A375 (cell line): ENCODE measurements around a stretch of chr20.

DNA sequence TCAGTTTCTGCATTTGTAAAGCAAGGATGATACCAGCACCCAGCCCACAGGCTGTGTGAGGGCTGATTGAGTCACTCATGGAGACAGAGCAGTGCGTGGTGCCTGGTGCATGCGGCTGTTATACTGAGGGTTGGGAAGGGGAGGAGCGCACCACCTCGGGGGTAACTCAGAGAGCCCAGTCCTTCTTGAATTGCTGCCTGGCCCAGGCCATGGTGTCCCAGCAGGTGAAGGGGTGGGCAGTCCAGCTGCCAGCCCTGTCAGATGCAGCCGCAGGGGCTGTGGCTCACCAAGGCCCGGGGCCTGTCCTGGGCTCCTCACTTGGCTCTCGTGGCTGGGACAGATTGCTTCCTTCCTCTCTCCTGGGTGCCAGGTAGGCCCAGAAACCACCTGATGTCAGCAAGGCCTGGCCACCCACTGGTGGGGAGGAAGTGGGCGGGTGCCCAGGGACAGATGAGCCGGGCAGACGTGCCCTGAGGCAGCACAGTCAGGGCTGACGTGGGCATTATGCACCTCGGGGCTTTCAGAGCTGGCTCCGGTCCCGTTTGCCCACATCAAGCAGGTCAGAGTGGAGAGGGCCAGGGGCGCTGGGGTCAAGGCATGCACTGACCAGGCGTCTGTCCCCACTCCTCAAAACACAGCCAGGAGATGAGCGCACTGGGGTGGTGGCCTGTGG is 133.4 kb upstream of the PTPN1 start:
- RAMPAGE, long total RNA: no peak

- RAMPAGE, long total RNA: no peak
Observed at GRCh38 chr20:50390588-50391237, 119.5 kb upstream of the PTPN1 start.

DNA sequence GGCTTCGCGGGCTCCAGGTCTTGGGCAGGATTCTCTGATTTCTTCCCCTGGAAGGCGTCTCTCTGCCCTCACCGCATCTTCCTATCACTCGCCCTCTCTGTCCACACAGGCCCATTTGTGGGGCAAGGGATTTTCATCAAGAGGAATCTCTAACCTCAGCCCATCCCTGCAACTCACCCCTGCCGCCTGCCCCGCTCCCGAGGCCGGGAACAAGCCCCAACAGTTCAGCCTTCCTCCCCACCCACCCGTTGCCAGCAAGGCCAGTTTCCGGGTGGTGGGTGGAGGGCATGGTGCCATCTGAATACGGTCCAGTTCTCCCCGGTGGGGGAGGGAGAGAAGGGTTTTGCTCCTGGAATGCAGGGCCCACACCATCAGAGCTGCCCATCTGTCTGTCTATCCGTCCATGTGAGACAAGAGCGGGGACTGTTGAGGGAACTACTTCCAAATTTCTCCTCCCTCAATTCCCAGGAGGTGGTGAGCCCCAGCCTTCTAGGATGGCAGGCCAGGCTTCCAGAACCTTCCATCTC is 79.5 kb upstream of the PTPN1 start:
- RAMPAGE, long total RNA: no peak

DNA sequence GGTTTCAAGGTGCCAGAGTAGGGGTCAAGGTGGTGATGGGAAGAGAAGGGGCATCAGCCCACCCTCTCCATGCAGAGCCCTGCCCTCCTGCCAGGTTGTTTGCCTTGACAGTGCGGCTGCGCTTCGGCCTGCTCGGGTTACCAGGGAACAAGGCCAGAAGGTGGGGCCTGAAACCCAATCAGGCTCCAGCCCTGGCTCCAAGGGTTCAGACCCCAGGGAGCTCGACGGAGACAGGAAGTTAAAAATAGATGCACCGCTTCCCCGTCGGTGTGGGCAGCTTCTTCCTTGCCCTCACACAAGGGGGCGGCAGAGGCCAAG is 65.4 kb downstream of the RIPOR3 start:
- RAMPAGE, long total RNA: no peak

- RAMPAGE, long total RNA: no peak
Observed at GRCh38 chr20:50727361-50727560, 4.1 kb upstream of the PARD6B start.

DNA sequence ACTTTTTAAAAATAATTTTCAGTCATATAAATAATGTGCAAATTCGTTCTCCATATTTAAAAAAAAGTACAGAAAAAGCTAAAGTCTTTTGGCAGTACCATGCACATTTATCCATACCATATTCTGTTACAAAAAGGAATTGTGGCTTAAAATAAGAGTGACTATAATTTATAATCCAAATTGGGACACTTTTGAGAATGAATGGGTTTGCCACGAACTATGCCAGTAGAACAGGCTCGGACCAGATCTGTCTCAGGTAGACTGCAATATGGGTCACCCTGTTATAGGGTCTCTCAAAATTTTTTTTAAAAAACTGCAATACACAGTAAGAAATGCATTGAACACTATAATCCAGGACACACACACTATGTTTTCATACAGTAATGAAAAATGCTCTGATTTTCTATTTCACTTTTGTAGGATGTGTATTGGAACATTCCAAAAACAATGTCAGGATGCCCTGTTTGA is 24.9 kb downstream of the PARD6B start:
- RAMPAGE, long total RNA: no peak

DNA sequence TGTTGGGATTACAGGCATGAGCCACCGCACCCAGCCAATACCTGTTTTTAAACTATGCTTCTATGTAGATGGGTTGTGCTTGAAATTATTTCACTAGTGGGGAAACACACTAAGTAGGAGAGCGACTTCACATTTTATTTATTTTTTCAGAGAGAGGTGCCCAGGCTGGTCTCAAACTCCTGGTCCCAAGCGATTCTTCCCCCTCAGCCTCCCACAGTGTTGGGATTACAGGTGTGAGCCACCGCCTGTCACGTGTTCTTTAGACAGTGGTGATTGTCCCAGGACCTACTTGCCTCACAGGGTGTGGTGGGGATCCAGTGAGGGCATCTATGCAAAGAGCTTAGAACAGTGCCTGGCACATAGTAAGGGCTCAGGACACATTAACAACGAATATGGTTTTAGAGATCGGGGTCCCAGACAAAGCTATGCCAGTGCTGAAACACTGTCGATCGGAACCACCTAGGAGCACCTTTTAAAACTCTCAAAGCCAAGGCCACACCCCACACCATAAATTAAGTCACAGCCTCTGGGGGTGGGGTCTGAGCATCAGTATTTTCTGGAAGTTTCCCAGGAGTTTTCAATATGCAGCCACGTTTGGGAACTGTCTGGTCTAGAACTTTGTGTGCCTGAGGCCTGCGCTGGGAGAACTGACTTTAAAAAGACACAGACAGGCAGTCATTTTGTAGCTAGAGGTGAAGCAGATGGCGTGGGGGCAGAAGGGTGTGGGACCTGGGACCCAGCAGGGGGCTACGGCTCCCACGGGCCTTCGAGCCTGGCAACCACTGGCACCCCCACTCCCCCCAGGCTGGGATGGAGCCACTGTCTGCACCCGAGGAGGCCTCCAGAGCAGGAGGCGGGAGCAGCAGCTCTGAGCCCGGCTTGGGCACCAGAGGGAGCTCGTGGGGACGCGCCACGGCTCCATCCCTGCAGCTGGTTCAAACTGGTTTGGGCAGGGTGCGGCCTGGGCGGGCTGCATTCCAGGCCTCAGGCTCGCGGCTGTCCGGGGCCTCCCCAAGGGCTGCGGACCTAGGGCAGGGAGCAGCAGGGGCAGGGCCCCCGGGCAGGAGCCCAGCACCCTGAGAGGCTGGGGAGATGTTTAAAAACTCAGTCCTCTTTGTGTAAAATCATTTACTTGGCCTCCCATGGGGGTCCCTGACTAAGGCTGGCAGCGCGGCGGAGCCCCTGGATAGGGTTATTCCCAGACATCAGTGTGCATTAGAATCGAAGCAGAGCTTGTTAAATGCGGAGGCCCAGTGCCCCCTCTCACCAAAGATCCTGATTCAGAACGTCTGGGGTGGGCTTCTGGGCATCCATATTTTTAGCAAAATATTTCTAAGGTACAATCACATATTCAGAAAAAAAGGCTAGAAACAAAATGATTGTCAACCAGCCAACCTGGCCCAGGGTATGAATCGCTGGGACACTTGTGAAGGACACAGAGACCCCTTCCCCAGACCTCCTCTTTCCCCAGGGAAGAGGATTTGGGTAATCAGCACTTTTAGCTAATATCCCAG is 4.4 kb upstream of the BCAS4 start:
- RAMPAGE, long total RNA: no peak

- RAMPAGE, long total RNA: no peak
Observed at GRCh38 chr20:50815003-50816059, 20.5 kb downstream of the BCAS4 start.

- RAMPAGE, long total RNA: no peak
Observed at GRCh38 chr20:50837451-50838206, 42.8 kb downstream of the BCAS4 start.

- RAMPAGE, long total RNA: no peak
Observed at GRCh38 chr20:50848257-50849520, 53.8 kb downstream of the BCAS4 start.

- RAMPAGE, long total RNA: no peak
Observed at GRCh38 chr20:51390422-51391492, 151.8 kb downstream of the NFATC2 start.

DNA sequence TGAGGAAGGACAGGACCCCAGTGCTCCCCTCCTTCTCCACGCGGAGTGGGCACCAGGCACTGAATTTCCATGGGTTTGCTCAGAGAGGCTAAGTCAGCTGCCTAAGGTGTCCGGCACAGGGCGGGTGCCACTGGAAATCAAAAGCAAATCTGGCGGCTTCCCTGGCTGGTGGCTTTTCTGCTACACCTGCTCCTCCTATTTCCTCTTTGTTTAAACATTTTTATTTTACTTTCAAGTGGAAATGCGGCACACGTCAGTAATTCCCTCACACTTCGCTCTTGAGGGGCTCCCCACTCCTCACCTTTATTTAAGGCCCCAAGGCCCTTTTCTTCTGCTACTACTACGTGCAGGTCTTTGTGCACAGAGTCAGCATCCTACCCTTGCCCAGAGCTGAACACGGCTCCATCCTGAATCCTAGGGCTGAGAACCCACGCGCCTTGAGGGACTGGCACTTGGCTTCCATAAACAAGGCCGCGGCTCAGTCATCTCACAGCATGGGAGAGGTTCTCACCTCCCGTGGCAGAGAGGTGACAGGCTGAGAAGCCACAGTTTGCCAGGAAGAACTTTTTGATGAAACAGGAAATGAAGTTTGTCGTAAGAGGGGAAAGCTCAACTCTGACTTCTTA is 48.2 kb downstream of the NFATC2 start:
- RAMPAGE, long total RNA: no peak

- RAMPAGE, long total RNA: no peak
Observed at GRCh38 chr20:51529026-51529772, 13.3 kb downstream of the NFATC2 start.

- RAMPAGE, long total RNA: no peak
Observed at GRCh38 chr20:51735628-51736380, 32.4 kb downstream of the ATP9A start.

DNA sequence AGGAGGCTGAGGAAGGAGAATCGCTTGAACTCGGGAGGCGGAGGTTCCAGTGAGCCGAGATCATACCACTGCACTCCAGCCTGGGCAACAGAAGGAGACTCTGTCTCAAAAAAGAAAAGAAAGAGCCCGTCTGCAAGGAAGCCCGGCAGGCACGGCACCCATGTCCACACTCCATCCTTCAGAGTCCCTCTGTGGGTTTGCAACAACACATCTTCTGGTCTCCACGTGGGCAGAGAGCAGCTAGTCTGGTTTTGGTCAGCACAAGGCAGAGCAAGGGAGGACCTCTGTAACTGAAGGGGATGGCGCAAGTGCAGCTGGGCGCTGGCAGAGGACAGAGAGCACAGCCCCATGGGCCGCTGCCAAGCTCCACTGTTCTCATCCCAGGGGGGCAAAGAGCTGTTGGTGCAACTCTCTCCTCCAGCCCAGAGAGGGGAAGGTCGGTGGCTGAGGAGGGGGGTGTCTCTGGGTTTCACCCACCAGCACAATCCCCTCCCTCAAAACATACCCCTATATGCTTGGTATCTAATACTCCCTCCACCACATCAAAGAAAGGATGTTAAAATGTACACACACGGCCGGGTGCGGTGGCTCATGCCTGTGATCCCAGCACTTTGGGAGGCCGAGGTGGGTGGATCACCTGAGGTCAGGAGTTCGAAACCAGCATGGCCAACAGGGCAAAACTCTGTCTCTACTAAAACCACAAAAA is 9.2 kb downstream of the ATP9A start:
- RAMPAGE, long total RNA: no peak

DNA sequence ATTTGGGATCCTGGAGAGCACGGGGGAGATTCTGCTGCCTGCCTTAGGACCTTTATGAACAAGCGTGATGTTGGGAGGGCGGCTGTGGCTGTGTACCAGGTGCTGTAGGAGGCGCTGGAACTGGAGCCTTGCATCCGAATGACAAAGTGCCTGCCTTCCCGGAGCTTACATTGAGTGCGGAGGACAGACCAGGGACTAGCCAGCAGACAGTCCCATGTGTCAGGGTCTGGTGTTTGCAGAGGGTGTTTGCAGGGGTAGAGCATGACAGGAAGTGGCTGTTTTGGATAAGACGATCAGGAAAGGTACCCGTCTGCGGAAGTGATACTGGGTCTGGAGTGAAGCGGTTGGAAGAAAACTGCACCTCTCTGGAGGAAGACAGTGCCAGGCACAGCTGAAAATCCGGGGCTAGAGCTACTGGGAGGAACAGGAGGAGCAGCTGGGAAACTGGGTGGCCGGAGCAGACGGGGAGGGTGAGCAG is 12.0 kb downstream of the TSHZ2 start:
- RAMPAGE, long total RNA: no peak

GRCh38 chr20:53163397-53164007 is 191.3 kb downstream of the TSHZ2 start:
- RAMPAGE, long total RNA: no peak

- RAMPAGE, long total RNA: no peak
Observed at GRCh38 chr20:53580461-53581081, 13.1 kb downstream of the ZNF217 start.

DNA sequence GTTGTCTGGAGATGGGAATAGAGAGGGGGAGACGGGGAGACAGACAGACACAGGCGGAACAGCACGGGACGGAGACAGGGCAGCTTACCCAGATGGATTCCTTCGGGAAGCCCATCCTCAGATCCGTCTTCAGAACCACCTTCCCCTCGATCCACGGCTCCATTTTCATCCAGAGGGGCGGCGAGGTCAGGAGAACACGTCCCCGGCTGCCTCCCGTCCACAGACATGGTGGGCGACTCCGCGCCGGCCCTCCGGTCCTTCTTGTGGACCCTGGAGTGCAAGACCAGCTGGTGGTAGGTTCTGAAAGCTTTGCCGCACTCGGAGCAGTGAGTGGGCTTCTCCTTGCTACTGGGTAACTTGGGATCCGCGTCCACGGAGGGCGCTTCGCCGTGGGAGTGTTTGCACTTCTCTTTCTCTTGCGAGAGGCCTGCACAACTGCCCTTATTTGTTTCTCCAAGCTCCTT is 12.2 kb downstream of the ZNF217 start:
- RAMPAGE, long total RNA: no peak

DNA sequence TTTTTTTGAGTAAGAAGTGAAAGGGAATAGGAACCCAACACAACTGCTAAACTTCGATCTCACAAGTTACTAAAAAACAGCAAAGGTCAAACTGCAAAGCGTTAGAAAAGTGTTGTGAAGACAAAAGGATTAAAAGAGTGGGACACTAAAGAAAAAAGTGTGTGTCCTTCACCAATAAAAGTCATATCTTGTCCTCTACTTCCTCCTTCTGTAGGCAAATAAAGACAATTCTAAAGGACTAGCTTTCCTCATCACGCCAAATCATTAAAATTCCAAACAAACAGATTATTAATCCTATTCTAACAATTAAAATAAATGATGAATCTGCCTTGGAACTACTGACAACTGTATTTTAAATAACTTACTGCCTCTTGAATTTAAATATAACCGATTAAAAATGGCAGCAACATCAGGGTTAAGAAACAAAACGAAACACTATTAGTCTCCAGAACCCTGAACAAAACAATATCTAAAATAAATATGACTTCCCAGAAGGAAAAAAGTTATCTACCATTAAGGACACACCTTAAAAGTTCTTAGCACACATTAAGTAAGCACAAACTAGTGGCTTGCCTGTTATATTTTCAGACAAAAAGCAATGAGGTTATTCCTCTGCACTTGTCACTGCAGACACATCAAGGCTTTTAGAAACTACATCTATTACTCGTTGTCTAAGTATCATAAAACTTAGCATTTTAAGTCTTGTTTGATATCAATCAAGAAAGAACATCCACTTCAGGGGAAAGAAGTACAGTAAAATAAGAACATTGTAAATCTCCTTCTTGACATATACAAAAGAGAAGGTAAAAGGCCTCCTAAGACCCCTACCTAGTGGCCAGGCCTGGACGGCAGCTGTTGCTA is 2.3 kb downstream of the ZNF217 start:
- RAMPAGE, long total RNA: no peak